Myometrial cell (primary cell): ENCODE measurements around the gene SPATA22.

DNA sequence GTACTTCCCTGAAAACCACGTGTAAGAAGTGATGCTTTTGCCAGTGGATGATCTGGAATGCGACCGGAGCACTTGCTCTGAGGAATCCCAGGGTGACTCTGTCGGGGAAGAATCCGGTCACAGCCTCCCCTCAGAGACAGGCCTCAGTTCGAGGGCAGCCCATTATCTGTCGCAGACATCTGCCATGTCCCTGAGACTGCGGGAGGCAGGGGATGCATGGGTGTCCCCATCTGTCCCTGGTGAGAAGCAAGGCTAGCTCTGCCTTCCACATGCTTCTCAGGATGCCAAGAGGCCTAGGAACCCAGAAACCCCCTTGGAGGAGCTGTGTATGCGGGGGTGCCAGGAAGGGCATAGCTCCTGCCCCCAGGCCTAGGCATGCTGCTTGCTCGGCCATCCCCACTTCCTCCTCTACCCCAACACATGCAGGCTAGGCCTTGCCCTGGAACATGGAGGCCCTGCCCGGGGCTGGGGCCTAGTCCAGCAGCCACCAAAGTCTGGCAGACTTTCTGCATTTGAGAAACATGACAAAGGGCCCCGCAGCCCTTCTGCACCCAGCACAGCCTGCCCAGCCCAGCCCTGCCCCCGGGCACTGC, 20.5 kb downstream of the MNT start:
- RAMPAGE, long total RNA, result no peak

- RAMPAGE, long total RNA, result start-site peak on the minus strand at chr17:2393594-2393844, 7 and 12 reads in 2 replicates
Measured at GRCh38 chr17:2393036-2393931, 7.6 kb downstream of the MNT start.

DNA sequence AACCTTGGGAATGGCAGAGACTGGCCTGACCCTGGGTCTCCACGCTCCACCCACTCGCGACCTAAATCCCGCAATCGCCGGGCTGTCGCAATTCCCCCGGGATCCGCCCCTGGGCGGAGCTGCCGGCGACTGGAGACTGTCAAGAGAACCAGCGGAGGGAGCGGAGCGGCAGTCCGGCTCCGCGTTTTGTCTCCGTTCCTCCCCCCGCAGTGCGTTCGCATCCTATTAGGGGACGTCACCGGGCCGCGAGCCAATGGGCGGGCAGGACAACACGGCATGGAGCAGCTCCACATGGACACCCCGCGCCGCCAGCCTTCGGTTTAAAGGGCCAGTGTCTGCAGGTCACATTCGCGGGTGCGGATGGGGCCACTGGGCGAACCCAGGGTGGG, 593 bp upstream of the MNT start:
- RAMPAGE, long total RNA, result no peak

DNA sequence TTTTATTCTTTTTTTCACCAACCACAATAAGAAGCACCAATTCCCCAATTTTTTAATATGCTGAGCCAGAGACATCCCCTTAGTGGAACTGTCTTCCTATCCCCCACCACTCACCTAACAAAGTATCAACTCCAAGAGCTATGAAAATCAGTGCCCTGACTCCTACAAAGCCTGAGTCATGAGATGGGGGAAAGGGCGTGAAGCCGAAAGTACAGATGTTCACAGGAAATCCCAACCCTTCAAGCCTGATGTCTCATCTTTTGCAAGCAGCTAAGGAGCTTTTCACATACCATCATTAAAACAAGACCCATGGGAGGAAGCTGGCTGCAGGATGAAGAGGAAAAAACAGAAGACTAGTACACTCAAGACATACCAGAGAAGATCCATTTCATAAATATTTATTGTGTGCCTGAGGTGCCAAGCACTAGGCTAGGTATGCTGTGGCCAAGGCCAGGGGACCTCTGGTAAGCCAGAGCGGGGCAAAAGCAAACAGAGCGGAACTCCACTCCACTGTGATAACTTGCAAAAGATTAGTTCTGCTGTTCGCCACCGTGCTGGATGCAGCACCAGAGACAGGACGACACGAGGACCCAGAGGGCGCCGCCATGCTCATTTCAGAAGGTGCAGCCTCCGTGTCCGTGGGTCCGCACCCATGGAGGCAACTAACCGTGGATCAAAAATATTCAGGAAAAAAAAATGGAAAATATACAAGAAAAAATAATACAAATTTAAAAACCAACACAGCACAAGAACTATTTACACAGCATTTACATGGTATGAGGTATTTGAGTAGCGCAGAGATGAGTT, 4.5 kb upstream of the MNT start:
- RAMPAGE, long total RNA, result no peak

DNA sequence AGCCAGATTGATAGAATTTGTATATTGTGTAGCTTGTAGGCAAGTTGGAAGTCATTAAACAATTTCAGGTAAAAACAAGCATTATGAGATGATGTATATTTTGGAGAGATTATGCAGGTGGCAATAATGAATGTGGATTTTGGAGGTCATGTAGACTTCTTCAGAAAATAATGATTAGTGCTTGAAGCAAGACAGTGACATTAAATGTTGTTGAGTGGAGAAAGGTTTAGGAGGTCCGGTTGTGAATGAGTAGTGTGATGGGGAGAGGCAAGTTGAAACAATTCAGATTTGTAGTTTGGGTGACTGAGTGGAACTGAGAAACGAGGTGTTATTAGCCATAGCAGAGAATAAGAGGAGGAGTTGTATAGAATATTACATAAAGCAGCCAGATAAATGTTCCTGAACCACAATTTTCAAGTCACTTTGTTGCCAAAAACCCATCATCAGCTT, 11.5 kb downstream of the PAFAH1B1 start:
- RAMPAGE, long total RNA, result no peak

DNA sequence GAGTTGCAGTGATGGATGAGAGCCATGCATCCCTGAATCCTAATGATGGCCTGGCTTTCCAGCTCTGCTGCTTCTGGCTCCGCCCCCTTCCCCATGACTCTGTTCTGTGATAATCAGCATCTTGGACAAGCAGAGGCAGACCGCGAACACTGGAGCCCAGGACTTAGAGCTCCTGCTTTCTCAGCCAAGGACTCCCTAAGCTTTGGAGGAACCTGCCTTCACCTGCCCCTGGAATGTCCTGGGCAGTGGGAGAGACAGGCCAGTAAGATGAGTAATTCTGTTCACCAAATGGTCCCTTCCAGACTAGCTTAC, 12.5 kb downstream of the CCDC92B start:
- RAMPAGE, long total RNA, result no peak

GRCh38 chr17:2801647-2802658, 5.7 kb downstream of the RAP1GAP2 start:
- RAMPAGE, long total RNA, result no peak

DNA sequence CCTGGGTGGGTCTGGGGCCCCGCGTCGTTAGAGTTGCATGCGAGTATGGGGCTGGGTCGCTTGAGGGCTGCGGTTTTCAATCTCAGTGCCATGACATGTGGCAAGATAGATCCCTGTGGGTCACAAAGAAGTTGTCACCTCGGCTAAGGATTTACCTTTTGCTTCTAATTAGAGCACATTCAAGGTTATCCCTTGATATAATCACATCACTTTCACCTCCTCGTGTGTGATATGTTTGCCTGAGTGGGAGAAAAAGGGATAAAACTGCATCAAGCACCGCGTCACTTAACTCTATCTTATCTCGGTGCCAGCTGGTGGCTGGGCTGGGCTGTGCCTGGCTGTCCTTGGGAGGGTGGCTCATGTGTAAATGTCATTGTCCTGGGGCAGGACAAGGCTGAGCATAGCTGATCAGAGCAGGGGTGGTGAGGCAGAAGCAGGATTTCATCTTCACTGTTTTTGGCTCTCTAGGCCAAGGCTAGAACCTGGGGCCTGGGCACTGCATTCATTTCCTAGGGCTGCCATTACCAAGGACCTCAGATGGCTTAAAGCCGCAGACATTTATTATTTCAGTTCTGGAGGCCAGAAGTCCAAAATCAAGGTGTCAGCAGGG, 105.3 kb downstream of the RAP1GAP2 start:
- RAMPAGE, long total RNA, result no peak

DNA sequence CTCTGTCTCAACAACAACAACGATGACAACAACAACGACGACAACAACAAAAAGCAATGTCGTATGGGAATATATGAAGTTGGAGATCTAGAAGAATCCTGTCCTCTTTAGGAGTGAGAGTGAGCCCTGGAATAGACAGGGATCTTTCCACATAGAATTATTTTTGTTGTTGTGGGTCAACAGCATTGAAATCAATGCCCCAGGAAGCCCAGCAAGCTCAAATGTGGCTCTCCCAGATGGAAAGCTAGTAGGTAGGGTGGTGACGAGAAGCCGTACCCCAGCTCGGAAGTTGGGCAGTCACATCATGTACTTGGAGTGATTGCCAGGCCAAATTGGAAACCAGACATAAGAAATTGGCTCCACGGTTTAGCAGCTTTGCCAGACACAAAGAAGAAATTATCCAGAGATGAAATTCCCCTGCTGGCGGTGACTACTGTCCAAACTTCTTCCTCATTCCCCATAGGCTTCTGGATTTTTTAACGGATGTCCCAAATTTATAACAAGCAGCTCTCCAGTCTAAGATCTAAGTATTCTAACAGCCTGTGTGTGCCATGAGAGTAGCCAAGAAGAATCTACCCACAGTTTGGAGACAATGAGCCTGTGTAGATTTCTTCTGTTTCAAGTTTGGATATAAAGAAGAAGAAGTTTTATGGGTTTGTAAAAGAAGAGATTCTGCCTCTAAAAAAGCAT, 95.9 kb downstream of the OR1D5 start:
- RAMPAGE, long total RNA, result no peak

DNA sequence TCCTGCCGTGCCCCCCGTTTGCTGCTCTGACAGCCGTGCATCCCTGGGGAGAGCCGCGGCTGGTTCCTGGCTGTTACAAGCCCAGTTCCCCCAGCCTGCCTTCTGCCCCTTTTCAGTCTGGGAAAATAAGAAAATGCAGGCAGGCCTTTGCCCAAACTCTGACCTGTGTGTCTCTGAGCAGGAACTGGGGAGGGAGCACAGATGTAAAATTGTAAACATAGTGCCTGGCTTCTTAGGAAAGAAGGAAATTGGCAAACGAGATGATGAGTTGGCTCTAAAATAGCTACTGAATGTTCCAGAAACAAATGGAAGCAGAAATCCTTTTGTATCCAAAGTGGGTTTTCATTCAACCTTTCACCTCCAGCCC, 67.2 kb downstream of the OR1D5 start:
- RAMPAGE, long total RNA, result no peak

- RAMPAGE, long total RNA, result no peak
Measured at GRCh38 chr17:3007923-3008370, 55.5 kb downstream of the OR1D5 start.

DNA sequence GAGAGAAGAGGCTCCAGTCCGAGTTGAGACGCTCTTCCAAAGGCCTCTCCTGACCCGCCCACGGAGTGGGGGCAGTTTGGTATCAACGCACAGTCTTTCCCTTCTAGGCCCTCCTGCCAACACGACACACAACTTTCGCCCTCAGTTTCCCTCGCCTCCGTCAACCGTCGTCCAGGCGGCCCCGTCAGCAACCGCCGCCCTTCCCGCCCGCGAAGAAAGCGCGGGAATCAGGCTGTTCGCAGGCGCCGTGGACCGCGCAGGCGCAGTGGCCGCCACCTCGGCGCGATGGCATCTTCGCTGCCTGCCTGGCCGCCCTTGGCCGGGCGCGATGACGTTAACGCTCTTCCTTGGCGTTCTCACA, at the start of gene SPATA22:
Gene SPATA22 (minus strand): TSS at position 229 of the 361 bp plus-strand sequence.
- RAMPAGE, long total RNA, result no peak

- RAMPAGE, long total RNA, result no peak
Measured at GRCh38 chr17:3476433-3476722, 581 bp downstream of the ASPA start.

DNA sequence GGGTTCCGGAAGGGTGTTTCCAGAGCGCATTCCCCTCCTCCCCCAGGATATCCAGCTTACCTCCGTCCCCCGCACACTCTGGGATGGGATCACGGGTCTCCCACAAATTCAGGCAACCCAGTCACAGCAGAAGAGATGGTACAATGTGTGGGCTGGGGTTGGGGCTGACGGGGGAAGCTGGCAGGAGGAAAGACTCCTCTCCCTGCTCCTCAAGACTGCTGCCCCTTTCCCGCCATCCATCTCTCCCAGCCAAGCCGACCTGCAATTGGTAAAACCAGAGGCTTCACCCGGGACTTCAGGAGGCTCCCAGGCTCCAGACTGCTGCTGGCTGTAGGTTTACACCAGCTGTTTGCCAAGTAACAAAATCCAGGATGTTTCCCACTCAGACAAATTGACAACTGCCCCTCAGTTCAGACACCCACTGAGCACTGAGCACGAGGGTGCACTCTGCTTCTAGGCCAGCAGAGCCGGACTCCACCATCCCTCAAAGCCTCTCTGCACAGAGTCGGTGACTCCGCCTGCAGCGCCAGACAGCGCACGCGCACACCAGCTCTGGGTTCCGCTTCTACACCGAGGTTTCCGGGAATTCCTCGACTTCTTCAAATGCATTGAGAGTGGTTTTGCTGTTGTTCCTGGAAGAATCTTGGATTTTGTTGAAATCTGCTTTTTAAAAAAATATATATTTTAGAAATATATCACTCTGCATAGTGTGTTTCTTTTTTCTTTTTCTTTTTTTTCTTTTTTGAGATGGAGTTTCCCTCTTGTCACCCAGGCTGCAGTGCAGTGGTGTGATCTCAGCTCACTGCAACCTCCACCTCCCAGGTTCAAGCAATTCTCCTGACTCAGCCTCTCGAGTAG, 37.8 kb downstream of the ASPA start:
- RAMPAGE, long total RNA, result no peak

DNA sequence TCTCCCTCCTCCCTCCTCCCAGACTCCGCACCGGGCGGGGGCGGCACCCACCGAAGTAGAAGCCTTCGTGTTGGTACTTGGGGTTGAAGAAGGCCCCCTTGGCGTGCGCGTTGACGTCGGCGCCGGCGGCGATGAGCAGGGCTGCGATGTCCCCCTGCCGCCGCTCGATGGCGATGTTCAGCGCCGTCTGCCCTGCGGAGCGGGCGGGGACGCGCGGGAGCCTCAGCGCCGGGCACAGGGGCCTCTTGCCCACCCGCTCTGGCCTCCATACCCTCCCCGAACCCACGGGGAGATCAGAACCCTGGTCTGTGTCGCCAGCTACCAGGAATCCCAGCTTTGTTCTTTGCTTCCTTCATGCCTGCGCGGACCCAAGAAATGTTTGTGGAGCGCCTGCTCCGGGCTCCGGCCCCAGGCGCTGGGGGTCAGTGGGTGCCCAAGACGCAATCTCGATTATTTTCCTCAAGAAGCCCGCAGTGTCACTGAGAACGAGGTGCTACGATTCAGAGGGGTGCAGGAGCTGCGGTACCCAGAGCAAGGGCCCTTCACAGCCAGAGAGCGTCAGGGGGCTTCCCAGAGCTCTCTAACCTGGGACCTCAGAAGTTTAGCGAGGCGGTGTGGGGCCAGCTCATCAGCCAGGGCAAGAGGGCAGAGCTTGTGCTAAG, 22.0 kb downstream of the TRPV3 start:
- RAMPAGE, long total RNA, result no peak

DNA sequence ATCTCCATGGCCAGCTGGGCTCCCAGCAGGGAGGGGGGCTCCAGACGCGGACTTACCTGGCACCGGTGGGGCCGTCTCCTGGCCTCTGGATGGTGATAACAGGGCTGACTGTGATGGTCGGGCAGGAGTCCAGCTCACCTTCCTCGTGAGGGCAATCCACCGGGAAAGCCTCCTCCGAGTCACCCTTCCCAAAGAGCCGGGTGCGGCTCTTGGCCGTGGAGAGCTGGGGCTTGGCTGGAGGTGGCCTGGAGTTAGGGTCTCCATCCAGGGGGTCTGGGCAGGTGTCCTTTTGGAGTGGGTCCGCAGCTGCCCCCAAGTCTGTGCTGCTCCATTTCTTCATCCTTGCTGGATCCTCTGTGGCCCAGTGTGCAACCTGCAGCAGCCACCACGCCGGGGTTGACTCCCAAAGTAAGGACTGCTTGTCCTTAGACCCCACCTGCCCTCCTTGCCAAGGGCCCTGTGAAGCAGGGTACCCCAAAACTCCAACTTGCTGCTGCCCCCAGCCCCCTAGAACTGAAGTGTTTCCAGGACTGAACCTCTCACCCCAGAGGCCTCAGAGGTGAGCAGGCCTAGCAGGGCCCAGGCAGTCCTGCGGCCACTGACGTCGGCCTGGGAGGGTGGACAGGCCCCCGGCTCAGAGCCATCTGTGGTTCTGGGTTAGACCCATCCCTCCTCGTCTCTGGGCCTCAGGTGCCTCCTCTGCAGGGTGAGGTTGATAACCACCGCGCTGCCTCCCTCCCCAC, 17.0 kb downstream of the TRPV1 start:
- RAMPAGE, long total RNA, result no peak

GRCh38 chr17:3659480-3660233, 8.7 kb downstream of the TAX1BP3 start:
- RAMPAGE, long total RNA, result no peak

GRCh38 chr17:3687791-3688382, 8.1 kb downstream of the P2RX5 start:
- RAMPAGE, long total RNA, result no peak

GRCh38 chr17:3724048-3724818, 530 bp downstream of the HASPIN start:
- RAMPAGE, long total RNA, result start-site peak on the plus strand at chr17:3724312-3724964, 7 and 14 reads in 2 replicates

DNA sequence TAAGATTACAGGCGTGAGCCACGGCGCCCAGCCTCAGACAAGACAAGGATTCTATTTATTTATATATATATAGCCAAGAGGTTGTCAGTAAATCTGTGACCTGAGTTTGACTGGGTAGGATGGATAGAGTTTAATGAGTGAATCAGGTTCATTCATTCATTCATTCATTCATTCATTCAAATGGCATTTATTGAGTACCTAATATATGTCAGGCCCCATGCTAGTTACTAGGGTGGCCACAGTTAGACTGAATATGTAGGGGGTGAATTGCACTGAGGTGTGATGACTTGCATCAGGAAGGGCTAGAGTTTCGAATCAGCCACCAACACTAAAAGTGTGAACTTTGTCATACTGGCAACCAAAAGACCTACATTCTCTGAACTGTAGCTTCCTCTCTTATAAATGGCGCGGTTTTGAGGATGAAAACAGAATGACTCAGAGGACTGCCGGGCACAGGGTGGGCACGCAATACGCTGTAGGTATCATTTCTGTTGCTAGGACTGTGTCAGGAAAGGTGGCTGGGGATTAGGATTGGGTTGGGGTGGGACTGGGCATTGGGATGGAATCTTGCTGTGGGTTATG, 37.7 kb downstream of the ITGAE start:
- RAMPAGE, long total RNA, result no peak